Bronchial lymph node (tissue), 1 donor: ENCODE results near the genes CERS6, SPC25 and DHRS9.

GRCh38 chr2:168112340-168113304, 134.8 kb downstream of the STK39 start:
- PRO-cap, result no peak

DNA sequence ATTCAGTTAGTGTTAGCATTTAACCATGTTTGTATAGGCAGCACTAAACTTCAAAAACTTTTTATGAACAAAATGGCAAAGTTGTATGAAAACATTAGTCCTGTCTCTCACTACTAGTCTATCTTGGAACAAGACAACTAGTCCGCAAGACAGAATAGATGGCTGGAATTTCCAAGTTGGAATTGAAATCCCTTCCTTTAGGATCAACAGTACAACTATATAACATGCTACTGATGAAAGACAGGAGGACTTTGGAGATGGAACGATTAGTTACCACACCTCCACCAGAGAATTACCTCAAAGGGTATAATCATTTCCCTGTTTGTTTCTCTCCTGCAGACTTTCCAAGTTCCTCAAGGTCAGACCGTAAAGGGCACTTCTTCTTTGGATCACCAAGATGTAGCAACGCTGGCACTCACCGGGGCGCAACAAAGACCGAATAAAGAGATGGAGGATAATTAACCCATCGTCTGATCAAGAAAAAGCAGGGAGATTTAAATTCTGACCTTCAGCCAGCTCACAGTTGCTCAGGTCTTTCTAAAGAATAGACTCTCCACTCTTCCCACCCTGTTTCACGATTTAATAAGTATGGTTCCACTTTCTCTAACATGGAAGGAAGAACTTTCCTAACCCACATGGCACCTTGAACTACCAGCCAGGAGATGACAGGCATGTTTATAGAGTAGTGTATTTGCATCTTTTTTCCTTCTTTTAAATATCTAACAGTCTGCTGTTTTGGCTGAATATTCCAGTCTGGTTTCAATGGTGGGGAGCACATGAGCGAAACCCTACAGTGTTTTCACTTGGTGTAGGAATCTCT, 25.8 kb downstream of the STK39 start:
- PRO-cap, result no peak

DNA sequence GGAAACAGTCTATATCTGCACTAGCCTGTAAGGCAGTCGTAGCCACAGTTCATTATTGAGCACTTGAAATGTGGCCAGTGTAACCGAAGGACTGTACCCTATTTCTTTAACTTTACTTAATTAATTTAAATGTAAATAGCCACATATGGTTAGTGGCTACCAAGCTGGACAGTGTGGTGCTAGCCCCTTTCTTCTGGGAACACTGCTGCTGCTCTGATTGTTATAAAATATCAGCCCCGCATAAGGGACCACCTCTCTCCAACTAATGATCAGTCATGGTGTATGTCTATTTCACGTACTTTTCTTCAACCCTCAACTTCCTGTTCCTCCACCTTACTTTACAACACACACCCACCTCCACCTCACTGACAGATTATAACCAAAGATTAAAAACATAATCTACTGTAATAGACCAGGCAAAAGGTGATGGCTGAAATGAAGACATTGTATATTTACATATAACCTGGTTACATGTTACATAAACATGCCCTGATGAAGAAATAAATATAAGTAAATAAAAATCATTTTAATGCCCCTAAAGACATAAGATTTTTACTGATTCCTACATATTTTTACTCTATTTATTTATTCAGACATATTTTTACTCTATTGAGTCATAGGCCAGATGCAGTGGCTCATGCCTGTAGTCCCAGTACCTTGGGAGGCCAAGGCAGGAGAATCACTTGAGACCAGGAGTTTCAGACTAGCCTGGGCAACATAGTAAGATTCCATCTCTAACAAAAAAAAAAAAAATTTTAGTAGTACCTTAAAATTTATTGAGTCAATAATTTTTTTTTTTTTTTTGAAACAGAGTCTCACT, 12.9 kb downstream of the STK39 start:
- PRO-cap, result no peak

DNA sequence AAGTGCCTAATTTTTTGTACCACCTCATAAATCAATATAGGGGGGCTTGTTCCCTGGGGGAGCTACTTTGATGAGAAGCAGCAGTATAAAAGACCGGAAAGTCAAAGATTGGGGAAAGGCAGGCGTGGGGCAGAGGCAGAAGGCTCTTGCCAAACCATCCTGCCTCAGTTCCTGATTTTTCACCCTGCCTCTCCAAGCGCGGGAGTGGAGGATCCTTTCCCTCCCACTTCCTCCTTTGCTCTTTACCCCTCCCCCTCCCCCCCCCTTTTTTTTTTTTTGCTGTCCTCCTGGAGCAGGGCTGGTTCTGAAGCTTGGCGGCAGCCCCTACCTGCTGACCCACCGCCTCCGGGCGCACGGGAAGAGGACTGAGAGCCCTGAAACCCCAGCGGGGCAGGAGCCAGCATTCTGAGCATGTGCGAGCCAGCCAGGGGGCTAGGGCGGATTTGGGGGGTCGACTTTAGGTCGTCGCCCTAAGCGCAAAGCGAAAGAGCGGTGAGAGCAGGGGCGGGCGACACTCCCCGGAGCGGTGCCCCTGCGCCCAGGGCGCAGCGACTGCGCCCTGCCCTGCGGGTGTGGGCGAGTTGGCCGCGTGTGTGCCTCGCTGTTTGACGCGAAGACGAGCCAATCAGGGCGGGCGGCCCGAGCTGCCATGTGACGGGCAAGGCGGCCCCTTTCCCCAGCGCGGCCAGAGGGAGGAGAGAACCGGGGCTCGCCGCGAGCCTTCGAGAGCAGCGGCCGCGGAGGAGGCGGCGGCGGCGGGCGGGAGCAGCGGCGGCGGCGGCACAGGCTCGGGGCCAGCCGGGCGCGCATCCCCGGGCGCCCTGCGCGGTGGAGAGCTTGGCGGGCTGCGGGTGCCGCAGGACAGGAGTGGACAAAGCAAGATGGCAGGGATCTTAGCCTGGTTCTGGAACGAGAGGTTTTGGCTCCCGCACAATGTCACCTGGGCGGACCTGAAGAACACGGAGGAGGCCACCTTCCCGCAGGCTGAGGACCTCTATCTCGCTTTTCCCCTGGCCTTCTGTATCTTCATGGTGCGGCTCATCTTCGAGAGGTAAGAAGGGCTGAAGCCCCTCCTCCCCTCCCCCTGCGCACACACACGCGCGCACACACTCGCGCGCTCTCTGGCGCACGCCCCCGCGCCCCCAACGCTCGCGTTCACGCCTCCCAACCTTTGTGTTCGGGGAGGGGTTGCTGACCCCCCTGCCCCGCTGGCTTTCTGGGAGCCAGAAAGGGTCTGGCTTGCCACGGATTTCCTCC, at the start of gene CERS6:
CERS6 (plus strand) TSS at position 705 of the 1,257 bp plus-strand sequence.
- PRO-cap, result unidirectional peak, plus-strand start at position 301 of the sequence; bidirectional peak, plus-strand start at position 679 of the sequence, minus-strand start at position 561 of the sequence; bidirectional peak, plus-strand start at position 1,174 of the sequence, minus-strand start at position 1,020 of the sequence

GRCh38 chr2:168457322-168457998, 1.4 kb downstream of the CERS6 start:
- PRO-cap, result unidirectional peak, minus-strand start at chr2:168457515

GRCh38 chr2:168547590-168547930, 91.5 kb downstream of the CERS6 start:
- PRO-cap, result no peak

- PRO-cap, result no peak
These were observed 103.2 kb downstream of the CERS6 start for GRCh38 chr2:168559054-168559791.

- PRO-cap, result no peak
These were observed 4.1 kb upstream of the NOSTRIN start for GRCh38 chr2:168798395-168798749.

- PRO-cap, result unidirectional peak, minus-strand start at chr2:168890430
These were observed at the start of gene SPC25 for GRCh38 chr2:168890047-168890883. Gene SPC25 (minus strand): TSS chr2:168890430.

DNA sequence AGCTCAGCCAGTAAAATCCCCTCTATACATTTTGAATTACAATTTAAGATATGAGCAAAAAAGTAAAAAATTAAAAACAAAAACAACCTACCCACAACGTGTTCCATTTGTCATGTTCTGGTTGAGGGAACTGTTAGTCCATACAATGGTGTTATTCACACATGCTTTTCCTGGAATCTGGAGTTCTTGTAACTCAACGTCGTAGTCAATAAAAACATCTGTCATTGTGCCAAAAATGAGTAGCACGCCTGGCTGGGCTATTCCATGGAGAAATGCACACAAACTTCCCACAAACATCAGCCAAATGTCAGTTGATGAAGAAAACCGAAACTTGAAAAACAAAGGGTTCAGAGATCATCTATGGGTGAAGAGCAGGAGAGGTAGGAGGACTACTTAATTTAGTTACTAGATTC, 17.9 kb downstream of the ABCB11 start:
- PRO-cap, result no peak

GRCh38 chr2:169069281-169069955, at the start of gene DHRS9:
Gene DHRS9 (plus strand): TSS chr2:169069563.
- PRO-cap, result unidirectional peak, plus-strand start at chr2:169069567

DNA sequence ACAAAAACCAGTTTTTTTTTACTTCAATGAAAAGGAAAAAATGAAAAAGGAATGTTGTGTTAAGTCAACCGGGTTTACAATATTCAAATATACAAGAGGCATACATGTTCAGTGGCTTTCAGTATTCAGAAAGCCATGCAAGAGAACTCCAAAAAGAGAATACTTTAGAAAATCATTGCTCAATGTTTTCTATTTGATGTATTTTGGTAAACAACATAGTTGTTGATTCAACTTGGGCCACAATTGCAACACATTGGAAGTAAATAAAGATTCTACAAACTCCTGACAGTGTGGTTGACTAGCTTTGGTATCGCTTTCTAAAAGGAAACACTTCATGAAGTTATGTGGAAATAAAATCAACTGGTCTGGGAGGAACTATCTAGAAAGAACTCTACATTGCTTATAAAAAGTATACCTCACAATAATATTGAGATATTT, 2.7 kb downstream of the DHRS9 start:
- PRO-cap, result bidirectional peak, plus-strand start outside the sequence, minus-strand start at position 319 of the sequence

GRCh38 chr2:169664962-169665387, 29.2 kb downstream of the CFAP210 start:
- PRO-cap, result no peak

DNA sequence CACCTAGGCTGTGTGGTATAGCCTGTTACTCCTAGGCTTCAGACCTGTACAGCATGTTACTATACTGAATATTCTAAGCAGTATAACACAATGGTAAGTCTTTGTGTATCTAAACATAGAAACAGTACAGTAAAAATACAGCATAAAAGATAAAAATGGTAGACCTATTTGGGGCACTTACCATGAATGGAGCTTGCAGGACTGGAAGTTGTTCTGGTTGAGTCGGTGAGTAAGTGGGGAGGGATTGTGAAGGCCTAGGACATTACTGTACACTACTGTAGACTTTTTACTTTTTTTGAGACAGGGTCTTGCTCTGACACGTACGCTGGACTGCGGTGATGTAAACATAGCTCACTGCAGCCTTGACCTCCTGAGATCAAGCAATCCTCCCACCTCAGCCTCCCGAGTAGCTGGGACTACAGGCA, 6.2 kb downstream of the KLHL23 start:
- PRO-cap, result no peak

- PRO-cap, result no peak
These were observed 27.9 kb downstream of the KLHL23 start for GRCh38 chr2:169761360-169762069.

GRCh38 chr2:169799674-169800058, 995 bp downstream of the SSB start:
- PRO-cap, result no peak

DNA sequence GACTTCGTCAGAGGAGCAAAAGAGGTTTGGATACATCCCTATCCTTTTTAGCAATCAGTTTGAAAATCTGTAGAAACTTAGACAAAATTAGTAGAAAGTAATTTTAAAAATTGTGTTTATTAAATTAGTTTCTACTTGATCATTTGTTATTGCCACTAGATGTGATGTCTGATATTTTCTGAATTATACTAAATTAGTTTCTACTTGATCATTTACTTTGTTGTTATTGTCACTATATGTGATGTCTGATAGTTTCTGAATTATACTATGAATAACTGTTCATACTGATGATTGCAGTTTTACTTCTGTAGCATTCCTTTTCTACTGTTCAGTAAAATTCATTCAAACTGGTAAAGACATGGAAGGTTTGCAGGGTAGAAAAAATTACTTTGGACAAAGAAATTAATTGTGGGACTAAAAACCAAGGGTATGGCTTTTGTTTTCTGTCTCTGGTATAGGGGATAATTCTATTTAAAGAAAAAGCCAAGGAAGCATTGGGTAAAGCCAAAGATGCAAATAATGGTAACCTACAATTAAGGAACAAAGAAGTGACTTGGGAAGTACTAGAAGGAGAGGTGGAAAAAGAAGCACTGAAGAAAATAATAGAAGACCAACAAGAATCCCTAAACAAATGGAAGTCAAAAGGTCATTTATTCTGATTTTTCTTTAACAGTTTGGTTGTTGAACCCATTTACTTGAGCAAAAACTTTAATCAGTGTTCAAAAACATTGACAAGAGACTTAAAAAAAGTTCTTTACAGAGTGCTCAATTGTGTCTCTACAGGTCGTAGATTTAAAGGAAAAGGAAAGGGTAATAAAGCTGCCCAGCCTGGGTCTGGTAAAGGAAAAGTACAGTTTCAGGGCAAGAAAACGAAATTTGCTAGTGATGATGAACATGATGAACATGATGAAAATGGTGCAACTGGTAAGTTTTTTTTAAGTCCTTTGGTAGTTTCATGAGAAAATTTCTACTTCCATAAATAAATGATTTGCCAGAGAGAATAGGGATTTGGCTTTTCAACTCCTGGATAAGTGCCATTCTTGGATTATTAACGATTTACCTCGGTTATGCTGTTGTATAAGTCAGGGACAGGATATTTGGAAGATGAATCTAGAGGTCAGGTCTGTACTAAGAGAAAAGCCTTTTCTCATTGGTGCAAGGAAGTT, 12.1 kb downstream of the SSB start:
- PRO-cap, result no peak

DNA sequence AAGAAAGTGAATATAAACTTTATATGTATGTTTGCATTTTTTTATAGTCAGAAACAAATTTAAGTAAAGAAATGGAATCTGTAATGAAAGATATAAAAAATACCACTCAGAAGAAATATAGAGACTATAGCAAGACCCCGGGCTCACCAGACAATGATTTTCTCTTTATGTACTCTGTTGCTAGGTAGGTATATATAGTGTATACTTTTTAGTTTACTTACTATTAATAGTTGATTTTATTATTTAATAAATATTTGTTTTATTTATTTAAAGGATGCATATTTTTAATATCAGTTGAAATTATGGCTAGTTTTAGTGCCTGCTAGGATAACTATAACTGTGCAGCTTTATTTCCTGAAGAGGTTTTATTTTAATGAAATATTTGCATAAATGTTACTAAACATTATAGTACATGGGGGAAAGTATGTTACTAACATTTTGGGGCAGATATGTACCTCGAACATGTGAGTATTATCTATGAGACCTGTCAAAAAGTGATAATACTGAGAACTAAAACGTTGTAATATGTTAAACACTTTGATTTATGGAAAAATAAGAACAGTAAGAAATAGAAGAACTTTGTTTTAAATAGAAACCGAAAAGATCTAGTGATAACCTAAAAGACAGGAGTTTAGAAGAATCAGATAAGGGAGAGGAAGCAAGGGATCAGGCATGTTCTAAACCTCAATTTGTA, 169.0 kb upstream of the MYO3B start:
- PRO-cap, result no peak

- PRO-cap, result no peak
These were observed 90.8 kb upstream of the MYO3B start for GRCh38 chr2:170086943-170087788.

DNA sequence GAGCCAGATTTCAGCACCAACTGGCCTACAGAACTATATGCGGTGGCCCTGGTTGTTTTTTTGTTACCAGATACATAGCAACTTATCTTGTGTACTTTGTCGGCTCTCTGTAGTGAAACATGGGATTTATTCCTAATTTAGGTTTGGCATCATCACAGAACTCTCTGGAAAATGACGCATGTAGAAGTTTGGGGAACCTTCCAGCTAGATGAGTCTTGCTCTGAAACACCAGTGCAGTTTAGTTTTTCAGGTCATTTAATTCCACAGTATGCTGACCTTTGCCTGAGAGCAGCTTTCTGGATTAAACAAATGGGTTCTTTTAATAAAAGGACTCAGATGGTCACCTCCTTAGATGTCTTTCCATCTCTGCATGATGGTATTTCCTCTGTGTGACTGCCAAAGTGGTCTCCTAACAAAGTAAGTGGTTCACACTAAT, 39.8 kb downstream of the MYO3B start:
- PRO-cap, result no peak